HGPS cell (cell line): ENCODE data around the genes GRM6 and SQSTM1.

GRCh38 chr5:177542701-177543659 is 11.4 kb downstream of the FAM193B start:
- RRBS = no CpG with 5 or more reads among the region's 6 CpGs

DNA sequence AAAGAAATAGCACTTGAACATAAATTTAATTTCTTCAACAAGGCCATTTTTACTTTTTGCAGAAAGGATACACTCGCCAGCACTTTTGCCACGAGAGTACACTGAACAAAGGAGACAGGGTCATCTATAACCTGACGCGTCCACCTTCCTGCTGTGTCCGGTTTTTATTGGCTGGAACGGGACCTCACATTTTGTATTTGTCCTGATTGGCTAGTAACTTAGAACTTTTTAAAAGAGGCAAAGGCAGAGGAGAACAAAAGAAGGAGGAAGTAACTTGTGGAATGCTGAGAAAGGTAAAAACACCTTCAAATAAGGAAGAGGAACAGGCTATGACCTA is 17.0 kb upstream of the TMED9 start:
- RRBS = no CpG with 5 or more reads among the region's 6 CpGs

DNA sequence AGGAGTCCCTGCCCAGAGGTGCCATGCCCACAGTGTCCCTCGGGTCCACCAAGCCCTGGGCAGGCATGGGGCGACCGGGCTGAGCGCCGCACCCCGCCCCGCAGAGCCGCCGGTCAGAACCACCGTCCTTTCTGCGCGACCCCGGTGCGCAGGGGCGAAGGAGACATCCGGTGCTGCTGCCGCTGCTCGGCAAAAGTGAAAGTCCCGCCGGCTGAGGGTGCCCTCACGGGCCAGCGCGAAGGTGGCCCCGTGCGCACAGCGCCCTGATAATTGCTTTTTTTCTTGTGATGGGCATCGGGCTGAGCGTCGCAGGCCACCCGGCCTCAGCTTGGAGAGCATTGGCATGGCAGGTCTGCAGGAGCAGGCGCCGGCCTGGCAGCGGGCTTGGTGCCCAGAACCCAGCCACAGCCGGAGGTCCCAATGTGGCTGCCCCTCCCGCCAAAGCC is 51.7 kb downstream of the PROP1 start:
- RRBS = no CpG with 5 or more reads among the region's 35 CpGs

DNA sequence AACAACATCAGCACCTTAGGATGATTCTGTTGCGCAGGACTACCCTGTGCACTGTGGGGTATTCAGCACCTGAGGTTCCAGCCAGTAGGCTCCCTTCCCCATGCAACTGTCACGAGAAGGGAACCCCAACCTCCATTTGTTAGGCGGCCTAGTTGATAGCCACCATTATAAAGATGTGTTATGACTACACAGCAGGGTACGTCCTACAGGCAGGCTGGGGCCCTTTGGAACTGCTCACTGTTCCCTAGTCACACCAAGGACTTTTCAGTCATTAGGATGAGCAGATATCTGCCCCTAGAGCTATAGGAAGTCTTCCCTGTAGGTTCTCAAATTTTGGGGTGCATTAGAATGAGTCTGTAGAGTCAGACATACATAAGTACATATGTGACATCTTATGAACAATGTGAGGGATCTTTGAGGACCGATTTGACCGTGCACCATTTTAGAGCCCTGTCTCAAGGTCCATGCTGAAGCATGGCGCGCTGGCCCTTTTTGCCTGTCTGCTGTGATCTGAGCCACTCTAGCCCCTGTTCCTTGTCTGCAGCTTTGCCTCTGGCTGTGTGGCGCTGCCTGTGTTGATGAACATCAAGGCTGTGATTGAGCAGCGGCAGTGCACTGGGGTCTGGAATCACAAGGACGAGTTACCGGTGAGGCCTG is 6.6 kb downstream of the NHP2 start:
- RRBS = no CpG with 5 or more reads among the region's 12 CpGs

- RRBS = no CpG with 5 or more reads among the region's 10 CpGs
These were observed 8.1 kb upstream of the PHYKPL start for GRCh38 chr5:178240706-178241130.

GRCh38 chr5:178336694-178337455 is 104.3 kb upstream of the PHYKPL start:
- RRBS = no CpG with 5 or more reads among the region's 29 CpGs

GRCh38 chr5:178995310-178995480 is at the start of gene GRM6:
Gene GRM6, minus strand, starts transcription at chr5:178995320.
- RRBS = no CpG with 5 or more reads among the region's 7 CpGs

DNA sequence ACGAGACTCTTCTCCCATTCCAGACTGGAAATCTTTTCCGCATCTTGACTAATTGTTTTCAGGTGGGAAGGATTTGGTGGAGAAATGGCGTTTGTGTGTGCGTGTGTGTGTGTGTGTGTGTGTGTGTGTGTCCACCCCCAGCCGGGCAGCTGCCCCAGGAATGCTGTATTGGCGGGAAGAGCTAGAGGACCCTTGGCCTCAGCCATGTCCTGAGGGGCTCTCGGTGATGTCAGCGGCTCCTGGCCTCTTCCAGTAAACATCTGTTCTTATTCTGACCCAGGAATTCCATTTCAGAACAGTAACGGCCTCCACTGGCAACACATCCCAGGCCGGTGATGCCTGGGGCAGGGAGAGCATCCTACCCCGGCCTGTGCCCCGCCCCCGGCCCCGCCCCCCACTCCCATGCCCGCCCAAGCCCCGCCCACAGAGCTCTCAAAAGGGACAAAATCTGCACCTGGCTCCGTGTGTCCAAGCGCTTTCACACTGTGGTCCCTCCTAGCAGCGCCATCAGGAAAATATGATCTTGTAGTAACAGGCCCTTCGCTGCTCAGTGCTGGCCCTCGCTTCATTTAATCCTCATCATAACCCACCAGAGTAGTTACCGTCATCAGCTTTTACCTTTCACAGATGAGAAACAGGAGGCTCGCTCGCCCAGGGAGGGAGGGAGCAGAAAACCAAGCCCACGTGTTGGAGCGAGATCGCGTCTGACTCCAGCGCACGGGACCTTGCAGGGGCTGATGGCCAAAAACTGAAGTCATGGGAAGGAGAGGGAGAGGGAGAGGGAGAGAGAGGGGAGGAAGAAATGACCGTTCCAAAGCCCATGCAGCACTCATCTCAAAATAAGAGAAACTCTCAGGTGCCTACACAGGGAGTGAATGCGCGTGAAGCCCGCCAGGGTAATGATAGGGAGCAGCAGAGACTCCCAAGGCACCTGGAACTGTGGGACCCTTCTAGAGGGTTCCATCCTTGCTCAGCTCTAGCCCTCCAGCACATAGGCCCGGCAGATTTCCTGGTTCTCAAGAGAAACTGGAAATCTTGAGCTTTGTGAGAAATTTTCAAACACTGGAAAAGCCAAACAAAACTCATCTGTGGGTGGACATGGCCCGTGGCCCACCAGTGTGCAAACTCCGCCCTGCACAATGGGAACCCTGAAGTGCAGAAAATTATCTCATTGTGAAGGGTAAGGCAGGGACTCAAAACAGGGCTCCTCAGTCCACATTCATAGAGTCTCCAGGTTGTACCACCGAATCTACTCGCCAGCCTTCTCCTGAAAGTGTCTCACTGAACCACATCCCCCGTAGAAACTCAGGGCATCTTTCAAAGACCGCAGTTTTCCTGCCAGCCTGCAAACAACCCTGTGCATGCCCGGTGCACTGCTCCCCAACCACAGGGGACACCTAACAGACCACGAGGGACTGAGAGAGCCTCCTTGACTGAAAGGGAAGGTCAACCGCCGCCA is 18.6 kb downstream of the ADAMTS2 start:
- RRBS = no CpG with 5 or more reads among the region's 45 CpGs

- RRBS = 1% methylated on average over 51 of the region's 64 CpGs
These were observed 586 bp downstream of the ADAMTS2 start for GRCh38 chr5:179344604-179345145.

DNA sequence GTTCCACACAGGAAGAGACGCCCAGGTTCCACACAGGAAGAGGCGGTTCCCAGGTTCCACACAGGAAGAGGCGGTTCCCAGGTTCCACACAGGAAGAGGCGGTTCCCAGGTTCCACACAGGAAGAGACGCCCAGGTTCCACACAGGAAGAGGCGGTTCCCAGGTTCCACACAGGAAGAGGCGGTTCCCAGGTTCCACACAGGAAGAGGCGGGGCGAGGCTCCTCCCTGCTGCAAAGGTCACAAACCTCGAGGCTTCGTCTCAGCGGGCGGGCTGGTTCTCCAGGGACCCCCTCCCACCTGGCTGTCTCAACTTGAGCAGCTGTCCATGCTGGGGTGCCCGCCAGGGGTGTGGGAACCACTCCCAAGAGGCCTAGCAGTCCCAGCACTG is 94.3 kb upstream of the RUFY1 start:
- RRBS = no CpG with 5 or more reads among the region's 14 CpGs

DNA sequence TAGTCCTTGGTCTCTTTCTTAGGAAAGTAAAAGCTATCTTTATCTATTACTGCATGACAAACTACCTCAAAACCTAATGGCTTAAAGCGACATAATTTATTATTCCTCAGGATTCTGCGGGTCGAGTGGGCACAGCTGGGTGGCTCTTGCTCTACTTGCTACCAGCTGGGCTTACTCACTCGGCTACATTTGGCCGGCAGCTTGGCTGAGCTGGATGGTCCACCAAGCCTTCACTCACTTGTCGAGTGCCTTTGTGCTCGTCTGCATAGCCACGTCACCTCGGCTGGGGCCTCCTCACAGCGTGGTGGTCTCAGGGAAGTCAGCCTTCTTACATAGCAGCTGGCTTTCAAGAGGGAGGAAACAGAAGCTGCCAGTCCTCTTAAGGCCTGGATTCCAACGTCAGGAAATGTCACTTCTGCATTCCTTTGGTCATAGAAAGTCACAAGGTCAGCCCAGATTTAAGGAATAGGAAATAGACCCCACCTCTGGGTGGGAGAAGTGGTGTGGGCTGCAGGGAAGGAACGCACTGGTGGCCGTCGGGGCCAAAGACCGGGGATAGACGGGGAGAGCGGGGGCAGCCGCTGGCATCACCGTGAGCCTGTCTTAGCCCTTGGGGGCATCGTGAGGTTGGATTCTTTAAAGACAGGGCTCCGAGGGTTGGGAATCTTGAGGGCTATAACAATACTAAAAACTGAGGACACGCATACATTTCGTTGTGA is 75.1 kb upstream of the RUFY1 start:
- RRBS = no CpG with 5 or more reads among the region's 23 CpGs

- RRBS = no CpG with 5 or more reads among the region's 6 CpGs
These were observed 16.5 kb upstream of the RUFY1 start for GRCh38 chr5:179533818-179534264.

- RRBS = no CpG with 5 or more reads among the region's 8 CpGs
These were observed 22.1 kb downstream of the RUFY1 start for GRCh38 chr5:179572442-179572865.

DNA sequence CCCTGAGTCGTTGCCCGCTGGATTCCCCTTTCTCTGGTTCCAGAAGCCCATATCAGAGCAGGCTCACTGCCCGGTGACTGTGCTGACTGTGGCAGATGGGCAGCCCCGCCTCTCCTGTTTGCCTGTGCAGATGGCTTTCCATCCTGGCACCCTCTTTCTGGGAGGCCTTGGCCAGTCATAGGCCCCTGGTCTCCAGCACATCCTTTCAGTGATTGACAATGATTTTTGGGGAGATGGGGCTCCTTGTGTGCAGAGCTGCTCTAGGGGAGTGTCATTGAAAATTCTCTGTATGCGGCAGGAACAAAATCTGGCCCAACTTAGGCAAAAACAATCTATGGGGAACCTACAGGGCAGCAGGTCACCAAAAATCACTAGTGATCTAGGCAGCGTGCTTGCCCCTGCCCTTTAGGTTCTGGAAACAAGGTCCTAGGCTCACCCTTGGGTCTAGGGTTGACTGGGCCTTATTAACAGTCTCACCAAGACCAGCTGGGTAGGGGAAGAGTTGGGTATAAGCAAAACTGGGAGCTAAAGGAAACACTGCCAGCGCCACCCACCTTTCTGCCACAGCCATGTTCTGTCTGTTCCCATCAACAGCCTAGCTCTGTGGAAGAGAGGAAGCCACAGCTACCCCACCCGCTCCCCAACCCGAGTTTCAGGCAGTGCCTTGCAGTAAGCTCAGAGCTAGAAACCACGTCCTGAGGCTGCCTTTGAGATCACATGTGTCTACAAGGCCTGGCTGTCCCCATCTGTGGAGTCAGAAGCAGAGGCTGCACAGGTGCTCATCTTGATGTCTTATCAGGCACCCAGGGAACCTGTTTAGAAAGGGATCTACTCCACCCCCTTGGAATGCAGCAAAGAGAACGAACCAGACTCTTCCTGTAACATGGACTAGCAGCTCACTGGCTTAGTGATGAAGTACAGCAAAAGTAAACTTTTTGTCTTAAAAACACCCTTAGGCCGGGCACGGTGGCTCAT is 15.5 kb downstream of the HNRNPH1 start:
- RRBS = 32% methylated on average over 1 of the region's 13 CpGs

- RRBS = no CpG with 5 or more reads among the region's 22 CpGs
These were observed 12.9 kb downstream of the HNRNPH1 start for GRCh38 chr5:179610187-179611294.

DNA sequence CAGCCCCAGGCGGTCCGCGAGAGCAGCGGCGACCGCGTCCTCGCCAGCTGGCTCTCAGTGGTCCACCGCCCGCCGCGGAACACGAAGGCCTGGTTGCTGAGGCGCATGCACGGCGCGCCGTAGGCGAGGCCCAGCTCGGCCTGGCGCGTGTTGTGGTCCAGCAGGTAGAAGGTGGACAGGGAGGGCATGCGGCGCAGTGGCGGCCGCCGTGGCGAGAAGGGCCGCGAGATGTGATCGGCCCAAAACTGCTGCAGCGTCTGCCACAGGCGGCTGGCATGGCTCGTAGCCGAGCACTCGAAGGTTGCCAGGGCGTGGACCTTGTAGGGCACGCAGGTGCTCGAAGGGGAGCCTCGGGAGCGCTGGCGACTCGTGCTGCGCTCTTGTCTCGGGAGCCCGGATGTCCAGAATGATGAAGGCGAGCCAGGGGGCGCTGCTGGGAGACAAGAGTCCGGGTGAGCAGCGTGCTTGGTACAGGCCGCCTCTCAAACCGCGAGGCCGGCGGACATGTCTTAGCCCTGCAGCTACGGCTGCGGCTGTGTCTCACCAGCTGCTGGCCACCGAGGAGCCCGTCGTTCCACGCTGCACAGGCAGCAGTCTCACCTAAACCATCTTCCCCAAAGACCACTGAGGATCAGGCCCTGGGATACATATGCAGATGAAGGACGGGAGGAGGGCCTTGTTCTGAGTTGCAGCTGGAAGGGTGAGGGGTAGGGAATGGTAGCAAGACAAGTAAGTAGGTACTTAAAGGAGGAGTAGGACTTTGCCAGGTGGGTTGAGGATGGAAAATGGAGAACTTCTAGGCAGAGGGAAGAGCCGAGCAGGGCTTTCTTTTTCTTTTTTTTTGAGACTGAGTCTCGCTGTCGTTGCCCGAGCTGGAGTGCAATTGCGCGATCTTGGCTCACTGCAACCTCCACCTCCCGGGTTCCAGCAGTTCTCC is 1.7 kb downstream of the CBY3 start:
- RRBS = 21% methylated on average over 9 of the region's 69 CpGs

DNA sequence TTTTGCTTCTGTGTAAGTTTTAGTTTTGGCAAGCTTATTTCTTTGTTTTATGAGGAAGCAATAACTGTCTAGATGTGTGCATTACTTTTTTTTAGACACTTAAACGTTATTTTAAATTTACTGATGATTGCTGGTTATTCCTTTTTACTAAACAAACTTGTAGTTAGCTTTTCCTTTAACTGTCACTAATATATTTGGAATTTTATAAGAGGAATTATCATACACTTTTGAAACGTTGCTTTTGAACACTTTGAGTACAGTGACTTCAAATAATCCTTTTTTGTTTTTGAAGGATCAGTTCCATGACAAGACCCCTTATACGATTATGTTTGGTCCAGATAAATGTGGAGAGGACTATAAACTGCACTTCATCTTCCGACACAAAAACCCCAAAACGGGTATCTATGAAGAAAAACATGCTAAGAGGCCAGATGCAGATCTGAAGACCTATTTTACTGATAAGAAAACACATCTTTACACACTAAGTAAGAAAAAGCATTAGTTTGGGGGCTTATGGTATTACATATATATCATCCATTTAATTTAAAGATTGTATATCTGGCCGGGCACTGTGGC is 10.9 kb downstream of the CANX start:
- RRBS = no CpG with 5 or more reads among the region's 6 CpGs

- RRBS = 3% methylated on average over 42 of the region's 52 CpGs
These were observed 996 bp downstream of the MGAT4B start for GRCh38 chr5:179805592-179806148.

GRCh38 chr5:179820845-179821428 is at the start of gene SQSTM1:
Gene SQSTM1, plus strand, starts transcription at chr5:179820905.
- RRBS = 1% methylated on average over 21 of the region's 74 CpGs

DNA sequence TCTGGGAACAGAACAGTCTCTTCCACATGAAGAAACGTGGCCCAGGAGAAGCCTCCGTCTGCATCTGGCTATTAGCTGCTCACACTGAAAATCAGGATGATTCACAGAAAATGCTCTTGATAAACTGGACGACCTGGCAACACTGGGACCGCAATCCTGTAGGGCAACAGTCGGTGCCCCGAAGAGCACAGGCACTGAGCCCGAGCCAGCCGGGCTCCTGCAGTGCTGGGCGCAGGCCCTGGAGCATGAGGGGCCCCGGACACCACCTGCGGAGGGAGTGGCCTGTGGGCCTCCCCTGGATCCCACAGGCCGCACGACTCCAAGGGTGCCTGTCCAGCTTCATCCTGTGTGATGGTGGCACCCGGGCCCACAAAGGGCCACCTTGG is 1.0 kb downstream of the TBC1D9B start:
- RRBS = 30% methylated on average over 5 of the region's 14 CpGs